ENCODE data around the genes PHF14 and VWDE.

GRCh38 chr7:7785130-7785730, 66.8 kb upstream of the RPA3 start:
- PRO-cap, result no peak

DNA sequence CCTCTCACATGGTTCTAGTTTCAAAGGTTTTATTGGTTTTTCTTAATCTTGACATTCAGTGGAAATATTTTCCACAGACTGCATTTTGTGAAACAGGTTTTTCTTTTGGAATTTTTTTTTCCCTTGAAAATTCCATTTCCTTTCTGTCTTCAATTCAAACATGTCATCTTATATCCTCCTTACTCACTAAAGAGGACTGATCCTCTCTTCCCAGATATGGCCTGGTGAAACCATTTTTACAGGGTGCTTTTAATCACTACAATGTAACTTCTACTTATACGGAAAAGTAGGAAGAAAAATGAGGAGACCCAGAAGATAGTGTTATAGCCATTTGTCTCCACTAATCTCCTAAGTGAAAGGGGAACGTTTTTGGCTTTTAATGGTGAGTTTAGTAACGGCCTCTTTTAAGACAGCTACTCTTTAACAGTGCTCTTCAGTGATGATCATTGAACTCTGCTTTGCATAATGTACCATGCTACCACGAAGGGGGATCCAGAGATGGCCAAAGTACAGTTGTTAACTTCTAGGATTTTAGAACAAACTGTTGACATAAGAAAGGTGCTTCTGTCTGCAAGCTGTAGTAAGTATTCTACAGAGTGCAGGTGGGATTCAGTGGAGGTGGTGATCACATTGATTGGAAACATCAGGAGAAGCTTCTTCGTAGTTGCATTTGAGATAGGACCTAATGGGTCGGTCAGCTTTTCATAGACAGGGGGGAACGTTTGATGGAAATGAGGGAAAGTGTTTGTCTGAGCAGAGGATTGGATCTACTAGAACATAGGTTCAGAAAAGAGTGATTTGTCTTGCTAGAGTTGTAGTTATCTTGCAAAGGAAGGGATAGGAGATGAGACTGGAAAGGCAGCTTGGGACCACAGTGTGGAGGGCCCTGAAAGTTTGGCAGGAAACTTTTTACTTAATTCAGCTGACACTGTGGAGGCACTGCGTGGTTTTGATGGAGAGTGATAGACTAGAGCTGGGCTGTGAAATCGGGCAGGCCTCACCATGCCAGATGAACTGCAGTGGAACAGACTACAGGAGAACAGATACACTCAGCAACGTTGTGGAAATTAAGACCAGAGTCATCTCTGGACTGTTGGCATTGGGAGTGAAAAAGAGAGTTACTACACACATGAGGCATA, 114.2 kb upstream of the RPA3 start:
- PRO-cap, result no peak

GRCh38 chr7:8351548-8352023, 81.8 kb upstream of the NXPH1 start:
- PRO-cap, result no peak

DNA sequence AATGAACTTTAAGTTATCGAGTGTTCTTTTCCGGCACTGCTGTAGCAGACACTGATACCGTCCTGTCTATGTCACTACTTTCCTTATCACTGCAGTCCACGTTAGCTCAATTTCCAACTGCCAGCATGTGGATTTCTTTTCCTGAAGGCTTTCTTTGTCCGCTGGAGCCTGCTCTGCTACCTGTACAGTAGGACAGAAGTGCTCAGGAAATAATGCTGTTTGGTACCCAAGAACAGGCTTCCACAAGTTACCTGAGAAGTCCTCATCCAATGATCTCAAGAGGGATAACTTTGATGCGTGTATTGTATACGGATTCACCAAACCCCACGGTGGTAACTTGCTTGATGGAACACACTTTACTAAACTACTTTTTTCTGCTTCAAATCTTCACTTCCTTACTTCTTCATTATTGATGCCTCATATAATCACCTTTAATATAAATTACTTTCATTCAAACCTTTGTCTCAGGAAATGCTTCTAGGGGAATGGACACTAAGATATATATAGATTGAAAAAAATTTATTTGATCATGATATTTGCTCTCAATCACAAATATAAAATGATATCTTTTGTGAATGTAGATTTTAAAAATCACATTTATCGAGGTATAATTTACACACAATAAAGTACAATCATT, 329.6 kb downstream of the NXPH1 start:
- PRO-cap, result no peak

DNA sequence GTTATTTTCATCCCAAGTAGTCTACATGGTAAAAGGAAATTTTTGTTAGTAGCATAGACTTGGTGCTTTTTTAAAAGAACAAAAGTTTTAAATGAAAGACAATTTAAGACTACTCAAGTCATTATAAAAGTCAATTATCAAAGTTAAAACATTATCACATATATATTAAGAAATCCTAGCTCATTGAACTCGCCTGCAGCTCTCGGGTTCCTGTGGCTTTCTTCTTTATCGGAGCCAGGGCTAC, 489.0 kb downstream of the NDUFA4 start:
- PRO-cap, result no peak

DNA sequence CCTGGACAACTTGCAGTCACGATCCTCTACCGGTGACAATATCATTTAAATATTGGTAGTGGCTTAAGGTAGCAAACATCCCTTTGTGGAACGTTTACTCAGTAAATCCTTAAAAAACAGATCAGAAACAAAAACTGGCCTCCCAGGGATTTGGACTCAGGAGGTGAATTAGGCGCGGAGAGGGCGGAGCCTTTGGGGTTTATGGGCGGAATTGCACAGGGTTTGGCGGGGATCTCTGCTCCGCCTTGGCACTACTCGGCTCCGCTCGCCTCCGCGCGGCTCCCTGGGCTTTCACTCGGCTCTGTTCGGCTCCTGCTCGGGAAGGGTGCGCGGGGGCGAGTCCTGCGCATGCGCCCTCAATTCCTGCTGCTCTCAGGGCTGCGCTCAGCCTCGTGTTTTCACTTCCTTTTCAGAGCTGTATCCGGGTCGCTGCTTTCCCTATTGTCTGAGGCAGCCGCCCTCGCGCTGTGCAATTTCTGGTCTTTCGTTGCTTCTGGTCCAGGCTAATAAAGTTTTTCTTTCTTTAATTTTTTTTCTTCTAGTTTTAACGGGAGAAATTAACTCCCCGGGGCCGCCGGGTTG, at the start of gene PHF14:
Gene PHF14 (plus strand): TSS at position 401 of the 582 bp plus-strand sequence.
- PRO-cap, result bidirectional peak, plus-strand start at position 401 of the sequence, minus-strand start at position 297 of the sequence

- PRO-cap, result no peak
Observed at GRCh38 chr7:11381010-11381526, 407.4 kb downstream of the PHF14 start.

DNA sequence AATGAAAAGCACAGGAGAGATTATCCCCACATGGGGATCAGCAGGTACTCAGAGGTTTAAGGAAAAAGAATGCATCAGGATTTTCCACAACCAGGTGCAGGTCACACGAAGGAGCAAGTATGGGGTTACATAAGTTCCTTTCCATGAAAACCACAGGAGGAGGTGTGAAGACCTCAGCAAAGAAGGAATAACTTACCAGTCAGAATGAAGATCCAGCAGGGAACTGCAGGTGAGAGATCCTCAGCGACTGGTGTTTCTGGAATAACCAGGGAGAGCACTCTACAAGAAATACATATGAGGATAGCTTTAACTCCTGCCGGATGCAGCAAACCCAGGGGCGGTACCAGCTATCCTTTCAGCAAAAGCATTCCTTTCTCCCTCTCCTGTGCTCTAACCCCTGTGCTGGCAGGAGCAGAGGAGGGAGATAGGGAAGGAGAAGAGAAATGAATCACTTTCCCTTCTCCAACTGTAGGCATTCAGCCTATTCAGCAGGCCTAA, 116.6 kb upstream of the TMEM106B start:
- PRO-cap, result no peak

DNA sequence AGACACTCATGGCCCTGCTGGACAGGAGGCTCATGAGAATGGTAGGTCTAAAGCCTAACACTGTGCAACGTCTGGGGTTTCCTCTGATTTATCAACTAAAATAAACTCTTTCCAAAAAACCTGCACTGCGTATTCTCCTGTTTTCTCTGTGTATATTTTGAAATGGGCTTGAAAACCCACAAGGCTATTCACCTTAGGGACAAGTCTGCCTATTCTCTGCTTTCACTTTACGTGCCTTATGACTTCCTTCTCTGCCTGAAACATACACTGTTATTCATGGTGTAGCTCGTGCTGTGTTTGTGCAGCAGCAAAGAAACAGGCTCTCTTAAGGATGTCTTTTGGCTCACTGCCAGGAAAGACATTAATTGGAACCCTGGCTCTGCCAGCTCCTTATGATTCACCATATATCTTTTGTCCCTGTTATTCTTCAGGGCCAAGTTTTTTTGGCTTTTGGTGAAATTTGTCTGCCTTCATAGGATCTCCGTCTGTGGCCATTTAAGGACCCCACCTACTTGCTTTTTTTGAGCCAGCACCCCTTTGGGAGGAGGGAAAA, 92.4 kb downstream of the TMEM106B start:
- PRO-cap, result no peak

GRCh38 chr7:12323018-12323781, 80.5 kb downstream of the VWDE start:
- PRO-cap, result no peak

DNA sequence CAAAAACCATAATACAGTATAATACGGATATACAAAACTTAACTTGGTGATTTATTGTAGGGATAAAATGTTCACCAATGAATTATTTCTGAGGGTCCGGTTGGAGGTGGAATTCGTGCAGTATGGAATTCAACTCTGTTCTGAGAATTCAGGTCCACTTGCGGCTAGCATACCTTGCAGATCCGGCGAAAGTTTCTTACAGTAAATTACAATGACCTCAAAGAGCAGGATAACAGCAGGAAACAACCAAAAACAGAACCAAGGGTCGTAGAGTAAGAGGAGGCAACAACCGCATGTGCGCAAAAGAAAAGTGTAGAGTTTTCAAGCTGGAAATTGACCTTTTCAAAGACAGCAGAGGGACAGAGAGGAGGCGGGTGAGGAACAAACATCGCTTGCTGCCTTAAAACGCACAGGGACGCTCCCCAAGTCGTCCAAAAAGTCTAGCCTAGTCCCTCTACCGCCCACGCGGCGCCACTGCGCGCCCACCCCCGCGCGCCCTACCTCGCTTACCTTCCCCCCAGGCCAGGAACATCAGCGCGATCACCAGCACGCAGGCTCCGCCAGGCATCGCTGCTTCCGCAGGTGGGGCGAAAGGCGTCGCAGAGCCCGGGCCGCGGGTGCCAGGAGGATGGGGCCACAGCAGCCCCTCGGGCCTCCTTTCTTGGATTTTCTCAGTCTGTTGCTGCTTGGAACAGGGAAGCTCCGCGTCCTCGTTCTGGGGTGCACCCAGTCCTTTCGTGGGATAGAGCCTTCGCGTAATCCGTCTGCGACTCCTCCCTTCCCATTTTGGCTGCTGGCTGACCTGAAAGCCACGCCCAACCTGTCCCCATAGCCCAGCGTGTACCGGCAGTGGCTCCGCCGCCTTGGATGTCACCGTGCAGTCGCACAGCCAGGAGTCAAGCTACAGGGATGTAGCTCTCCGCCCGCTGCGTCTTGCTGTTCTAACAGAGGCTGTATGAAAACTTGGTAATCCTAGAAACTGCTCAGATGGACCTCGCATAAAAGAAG, at the start of gene VWDE:
Gene VWDE (minus strand): TSS at position 717 of the 1,008 bp plus-strand sequence.
- PRO-cap, result no peak

- PRO-cap, result no peak
Observed at GRCh38 chr7:12404157-12404588, 508 bp upstream of the VWDE start.

GRCh38 chr7:12497520-12498005, 6.7 kb upstream of the ENSG00000226690 start:
- PRO-cap, result no peak

GRCh38 chr7:12584870-12585443, 14.4 kb downstream of the SCIN start:
- PRO-cap, result no peak

- PRO-cap, result no peak
Observed at GRCh38 chr7:12689022-12689817, 1.8 kb downstream of the ARL4A start.

DNA sequence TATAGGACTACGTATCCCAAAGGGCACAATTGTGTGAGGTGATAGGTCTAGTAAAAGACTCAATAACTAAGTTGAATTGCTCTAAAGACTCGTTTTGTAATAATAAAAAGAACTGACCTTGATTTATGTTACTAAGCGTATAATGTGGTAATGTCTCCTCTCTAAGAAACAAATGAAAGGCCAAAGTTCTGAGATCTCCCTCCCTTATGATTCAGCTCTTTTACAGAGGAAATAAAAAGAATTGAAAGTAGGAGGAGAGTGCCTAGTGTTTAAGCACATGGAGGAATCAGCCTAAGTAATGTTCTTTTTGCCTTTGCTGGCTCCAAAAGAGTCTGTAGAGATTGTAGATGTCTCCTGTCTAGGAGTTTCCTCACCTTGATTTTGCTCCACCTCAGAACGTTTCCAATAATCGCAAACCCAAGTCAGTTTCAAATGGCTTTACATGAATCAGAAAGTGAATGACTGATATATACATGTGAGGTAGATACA, 98.1 kb downstream of the ARL4A start:
- PRO-cap, result no peak

GRCh38 chr7:13988544-13989299, 744 bp downstream of the ETV1 start:
- PRO-cap, result no peak

DNA sequence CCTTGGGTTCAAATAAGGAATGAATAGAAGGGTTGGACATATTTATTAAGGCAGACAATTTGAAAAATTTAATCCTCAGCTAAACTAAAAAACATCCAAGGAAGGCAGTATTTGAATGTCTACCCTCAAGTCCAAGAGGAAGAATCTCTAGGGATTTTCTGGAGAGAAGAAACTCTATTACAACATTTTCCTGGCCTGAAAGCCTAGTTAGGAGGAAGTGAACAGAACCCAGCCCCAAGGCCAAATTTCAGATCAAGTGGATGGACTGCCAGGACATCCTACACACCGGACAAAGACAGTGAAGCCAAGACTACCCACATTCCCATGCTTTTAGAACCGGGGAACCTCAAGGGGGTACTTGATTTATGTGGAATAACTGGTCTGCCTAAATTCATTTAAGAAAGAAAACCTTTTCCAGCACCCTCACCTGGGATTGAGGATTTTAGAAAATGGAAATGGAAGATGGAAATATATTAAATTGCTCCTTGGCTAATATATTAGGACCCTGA, 108.9 kb upstream of the MEOX2 start:
- PRO-cap, result no peak

GRCh38 chr7:16202593-16203064, 218.7 kb downstream of the CRPPA start:
- PRO-cap, result no peak

DNA sequence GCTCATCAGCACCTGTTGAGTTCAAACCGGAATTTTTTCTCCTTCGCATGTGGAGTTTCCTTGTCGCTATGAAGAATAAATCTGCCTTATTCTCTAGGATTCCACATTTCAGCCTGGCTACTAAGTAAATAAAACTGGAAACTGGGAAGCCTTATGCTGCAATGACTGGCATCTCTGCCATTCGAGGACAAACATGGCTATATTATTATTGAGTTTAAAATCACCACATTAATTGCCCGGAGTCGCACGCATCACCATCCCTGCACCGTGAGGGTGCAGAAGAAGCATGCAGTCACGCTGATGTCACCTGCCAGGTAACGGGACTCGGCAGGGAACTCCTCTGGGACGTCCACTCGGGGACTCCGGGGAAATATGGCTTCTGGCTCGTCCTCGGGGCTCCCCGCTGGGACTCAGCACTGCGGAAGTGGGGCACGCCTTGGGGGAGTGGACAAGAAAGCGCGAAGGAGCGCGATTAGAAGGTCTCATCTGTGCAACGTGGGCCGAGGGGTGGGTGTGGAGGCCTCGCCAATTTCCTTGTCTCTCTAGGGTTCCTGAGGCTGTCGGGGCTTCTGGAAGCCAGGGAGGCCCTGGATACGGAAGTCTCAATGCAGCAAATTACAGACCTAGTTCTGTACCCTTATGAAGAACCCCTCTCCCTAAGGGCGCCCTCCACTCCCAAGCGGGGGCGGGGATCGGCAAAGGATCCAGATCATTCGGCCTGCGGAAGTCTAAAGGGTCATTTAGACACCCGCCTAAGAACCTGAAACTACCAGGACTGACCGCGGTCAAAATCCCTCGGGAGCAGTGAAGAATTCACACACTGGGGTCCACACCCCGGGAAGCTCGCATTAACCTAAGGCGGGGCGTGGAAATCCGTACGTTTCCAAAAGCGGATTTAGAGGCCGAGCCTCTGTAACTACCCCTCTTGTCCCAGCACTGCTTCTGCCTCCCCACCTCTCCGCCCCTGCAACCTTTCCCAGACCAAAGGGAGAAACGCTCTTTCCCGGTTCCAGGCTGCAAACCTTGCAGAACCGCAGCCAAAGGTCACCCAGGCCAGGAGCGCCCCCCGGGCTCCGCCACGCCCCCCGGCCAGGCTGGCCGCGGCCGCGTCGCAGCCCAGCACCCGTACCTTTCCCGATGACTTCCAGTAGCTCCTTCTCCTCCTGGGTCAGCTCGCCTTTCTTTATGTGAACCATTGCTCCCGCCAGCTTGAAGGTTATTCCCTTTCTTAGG, 760 bp downstream of the ANKMY2 start:
- PRO-cap, result unidirectional peak, plus-strand start at position 788 of the sequence